Spleen (tissue), 7 donors: ENCODE results near the gene HJV.

- PRO-cap, 4 experiments, result no peak in any of the 4 experiments
- RAMPAGE, long total RNA, 4 experiments, result no peak in any of the 4 experiments
Observed at GRCh38 chr1:144443864-144444516, 17.5 kb downstream of the NBPF15 start.

DNA sequence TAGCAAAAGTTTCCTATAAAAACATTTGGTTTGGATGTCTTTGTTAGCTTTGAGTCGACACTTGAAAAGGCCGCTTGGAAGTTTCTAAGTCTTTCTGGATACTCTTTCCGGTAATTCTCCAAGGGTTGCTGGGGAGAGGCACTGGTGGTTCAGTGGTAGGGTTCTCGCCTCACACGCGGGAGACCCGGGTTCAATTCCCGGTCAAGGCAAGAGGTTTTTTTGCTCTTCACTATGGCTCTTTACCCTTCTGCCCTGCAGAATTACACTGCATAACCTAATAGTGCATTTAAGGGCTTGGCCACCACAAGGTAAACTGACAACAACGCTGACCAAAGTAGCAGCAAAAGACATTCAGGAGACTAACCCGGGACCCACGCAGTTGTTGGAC is 65.2 kb downstream of the FAM72D start:
- PRO-cap, 4 experiments, result no peak in any of the 4 experiments
- RAMPAGE, long total RNA, 4 experiments, result no peak in any of the 4 experiments

GRCh38 chr1:145777234-145777973 is 46.5 kb downstream of the RNF115 start:
- PRO-cap, 4 experiments, result no peak in any of the 4 experiments
- RAMPAGE, long total RNA, 4 experiments, result no peak in any of the 4 experiments

DNA sequence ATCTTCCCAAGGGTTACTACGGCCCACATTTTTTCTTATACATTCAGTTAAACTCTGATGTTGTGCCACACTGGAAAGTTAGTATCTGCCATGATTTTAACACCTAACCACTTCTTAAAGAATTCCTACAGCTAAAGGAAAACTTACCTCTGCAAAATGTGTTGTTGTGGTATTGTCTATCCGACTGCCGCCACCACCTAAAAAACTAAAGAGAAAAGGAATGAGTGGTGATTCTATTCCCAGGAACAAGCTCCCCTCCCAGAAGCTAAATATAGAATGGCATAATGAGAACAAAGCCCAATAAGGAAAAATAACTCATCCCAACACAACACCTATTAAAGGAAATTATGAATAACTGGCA is 39.5 kb downstream of the RNF115 start:
- PRO-cap, 4 experiments, result no peak in any of the 4 experiments
- RAMPAGE, long total RNA, 4 experiments, result no peak in any of the 4 experiments

- PRO-cap, 4 experiments, result no peak in any of the 4 experiments
- RAMPAGE, long total RNA, 4 experiments, result no peak in any of the 4 experiments
Observed at GRCh38 chr1:145784753-145784977, 39.2 kb downstream of the RNF115 start.

DNA sequence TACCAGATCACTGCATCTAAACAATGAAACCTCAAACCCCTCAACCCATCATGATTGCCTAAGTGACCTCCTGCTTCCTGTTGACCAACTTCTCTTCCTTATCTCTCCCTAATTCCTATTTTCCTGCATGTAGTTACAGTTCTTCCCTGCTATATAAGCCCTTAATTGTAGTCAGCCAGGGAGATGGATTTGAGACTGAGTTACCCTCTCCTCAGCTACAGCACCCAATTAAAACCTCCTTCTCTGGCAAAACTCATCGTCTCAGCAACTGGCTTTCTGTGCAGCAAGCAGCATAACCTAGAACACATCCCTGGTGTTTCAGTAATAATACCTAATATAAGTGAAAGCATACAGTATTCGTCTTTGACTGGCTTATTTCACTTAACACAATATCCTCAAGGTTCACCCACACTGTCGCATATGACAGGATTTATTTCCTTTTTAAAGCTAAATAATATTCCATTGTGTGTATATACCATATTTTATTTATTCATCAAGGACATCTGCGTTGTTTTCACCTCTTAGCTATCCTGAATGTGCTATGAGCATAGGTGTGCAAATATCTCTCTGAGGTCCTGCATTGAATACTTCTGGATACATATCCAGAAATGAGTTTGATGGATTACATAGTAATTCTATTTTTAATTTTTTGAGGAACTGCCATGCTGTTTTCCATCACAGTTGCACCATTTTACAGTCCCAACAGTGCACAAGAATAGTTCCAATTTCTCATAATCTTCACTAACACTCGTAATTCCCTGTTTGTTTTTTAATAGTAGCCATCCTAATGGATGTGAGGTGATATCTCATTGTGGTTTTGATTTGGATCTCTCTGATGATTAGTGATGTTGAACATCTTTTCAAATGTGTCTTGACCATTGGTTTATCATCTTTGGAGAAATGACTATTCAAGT is 26.6 kb downstream of the RNF115 start:
- PRO-cap, 4 experiments, result no peak in any of the 4 experiments
- RAMPAGE, long total RNA, 4 experiments, result start-site peak on the minus strand in 1 of 4 experiments, centred at position 445 of the sequence, 10 reads per replicate

DNA sequence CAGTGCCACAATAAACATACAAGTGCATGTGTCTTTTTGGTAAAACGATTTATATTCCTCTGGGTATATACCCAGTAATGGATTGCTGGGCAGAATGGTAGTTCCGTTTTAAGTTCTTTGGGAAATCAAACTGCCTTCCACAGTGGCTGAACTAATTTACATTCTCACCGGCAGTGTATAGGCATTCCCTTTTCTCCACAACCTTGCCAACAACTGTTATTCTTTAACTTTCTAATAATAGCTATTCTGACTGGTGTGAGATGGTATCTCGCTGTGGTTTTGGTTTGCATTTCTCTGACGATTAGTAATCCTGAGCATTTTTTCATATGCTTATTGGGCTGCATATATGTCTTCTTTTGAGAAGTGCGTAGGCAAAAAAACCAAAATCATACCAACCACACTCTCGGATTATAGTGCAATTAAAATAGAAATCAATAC is 5.8 kb downstream of the RNF115 start:
- PRO-cap, 4 experiments, result no peak in any of the 4 experiments
- RAMPAGE, long total RNA, 4 experiments, result no peak in any of the 4 experiments

DNA sequence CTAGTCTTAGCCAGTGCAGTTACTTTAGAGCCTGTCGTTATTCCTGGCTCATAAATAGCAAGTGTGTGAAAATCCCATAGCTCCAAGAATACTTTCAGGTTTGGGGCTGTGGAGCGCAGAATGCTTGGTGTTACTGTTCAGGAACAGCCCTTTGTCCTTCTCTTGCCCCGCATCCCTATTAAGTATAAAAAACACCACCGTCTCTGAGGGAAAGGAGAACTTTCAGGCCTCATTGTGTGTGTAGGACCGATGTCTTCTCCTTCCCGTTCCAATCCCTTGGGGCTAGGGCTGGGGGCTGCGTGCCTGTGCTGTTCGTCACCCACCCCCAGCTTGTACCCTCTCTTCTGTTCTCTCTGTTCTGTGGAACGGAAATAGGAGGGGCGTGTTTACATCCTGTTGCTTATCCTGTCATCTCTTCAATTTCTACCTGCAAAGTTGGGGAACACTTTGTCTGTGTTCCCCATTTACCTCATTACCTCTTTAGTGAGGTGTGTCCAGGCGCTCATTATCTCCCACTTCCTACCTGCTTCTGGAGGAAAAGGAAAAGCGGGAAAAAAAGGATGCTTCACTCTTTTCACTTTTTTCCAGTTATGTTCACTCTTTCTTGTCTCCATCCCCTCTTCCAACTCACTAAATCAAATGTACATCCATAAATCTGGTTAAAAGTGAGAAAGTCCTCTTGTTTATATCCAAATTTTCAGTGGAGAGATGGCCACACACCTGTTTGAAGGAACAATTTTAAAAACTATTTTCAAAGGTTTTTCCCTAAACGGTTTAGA is 812 bp upstream of the TXNIP start:
- PRO-cap, 4 experiments, result peak in 4 of 4 experiments; most common plus-strand start position 445 of the sequence (in 2); most common minus-strand start position 278 of the sequence (in 3)
- RAMPAGE, long total RNA, 4 experiments, result start-site peak on the plus strand in 1 of 4 experiments, centred at position 453 of the sequence, 15 reads per replicate; start-site peak on the minus strand in 2 of 4 experiments, centred at positions 266 to 287 of the sequence, 57 to 87 reads per replicate

GRCh38 chr1:146021576-146022228 is at the start of gene HJV:
Gene HJV (minus strand): TSS chr1:146021735.
- PRO-cap, 4 experiments, result no peak in any of the 4 experiments
- RAMPAGE, long total RNA, 4 experiments, result no peak in any of the 4 experiments

DNA sequence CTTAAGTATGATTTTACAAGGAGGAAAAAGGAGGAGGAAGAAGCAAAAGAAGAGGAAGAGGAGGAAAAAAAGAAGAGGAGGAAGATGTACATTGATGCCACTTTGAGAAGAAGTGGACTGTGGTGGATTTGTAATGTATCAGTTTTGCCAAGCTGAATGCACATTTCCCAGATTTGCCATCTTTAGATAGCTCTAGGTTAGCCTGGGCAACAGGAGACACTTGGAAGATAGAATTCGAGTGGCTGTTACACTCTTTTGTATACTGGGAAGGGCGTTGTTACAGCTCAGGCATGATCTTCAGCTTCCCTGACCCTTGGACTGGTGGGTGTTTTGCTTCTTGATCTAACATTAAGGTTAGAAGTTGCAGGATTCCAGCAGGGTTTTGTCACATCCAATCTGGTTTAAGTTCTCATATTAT is 28.9 kb upstream of the HJV start:
- PRO-cap, 4 experiments, result no peak in any of the 4 experiments
- RAMPAGE, long total RNA, 4 experiments, result no peak in any of the 4 experiments

DNA sequence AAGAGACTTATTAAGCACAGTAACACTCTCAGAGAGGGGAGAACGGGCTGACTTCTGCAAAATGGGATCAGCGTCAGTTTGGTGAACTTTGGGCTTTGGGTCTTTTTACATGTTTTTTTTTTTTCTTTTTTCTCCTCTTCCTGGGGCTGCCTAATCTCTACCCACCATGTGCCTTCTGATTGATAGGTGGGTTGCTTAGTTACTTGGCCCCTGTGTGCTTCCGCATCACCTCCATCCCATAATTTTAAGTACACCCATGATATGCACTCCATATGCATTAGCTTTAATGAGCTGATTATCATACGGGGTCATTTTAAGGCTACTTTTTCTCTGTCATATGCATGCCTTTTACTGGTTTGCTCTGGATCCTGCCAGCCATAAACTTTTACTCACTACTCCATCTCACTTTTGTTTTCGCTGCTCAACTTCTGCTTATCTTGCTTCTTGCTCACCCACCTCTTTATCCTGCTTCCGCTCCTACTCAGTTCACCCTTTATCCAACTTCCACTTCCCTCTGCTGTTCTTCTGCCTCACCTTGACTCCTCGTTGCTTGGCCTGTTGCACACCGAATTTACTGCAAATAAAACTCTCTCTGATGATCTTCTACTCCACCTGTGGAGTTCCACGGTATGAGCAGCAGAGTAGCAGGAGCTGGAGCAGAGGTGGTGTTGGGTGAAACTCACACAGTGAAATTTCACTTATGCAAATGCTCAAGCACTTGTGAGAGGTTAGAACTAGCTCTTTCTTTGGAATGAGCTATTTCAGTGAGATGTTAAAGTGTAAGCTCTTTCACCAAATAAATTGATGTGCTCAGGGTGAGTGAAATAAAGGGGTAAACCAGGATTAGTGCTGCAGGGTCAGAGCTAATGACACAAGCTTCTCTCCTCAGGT is 3.5 kb upstream of the NBPF12 start:
- PRO-cap, 4 experiments, result no peak in any of the 4 experiments
- RAMPAGE, long total RNA, 4 experiments, result no peak in any of the 4 experiments

DNA sequence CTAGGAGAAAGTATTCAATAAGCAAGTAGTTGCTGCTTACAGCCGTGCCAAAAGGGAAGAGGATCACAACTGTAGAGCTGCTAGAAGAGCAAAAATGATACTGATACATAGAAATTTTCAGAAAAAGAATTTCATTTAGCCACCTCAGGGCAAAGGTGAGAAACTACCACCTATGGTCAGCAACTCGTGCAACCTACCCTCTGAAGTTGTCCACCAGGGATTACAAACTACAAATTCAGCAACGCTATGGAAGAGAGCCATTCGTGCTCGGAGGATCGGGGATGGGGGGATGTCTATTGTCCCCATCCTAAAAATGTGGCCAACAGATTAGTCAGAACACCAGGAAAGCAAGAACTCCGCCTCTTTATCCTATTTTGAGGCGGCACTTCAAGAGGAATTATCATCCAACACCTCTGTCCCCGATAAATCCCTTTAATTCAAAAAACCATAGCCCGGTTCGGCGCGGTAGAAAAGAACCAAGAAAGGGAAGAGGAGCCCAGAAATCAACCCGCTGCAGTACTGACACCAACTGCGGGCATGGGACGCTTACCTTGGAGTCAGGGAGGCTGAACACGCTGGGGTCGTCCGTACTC is 735 bp downstream of the PRKAB2 start:
- PRO-cap, 4 experiments, result peak in 1 of 4 experiments; most common plus-strand start position 499 of the sequence (in 1); most common minus-strand start position 283 of the sequence (in 1)
- RAMPAGE, long total RNA, 4 experiments, result no peak in any of the 4 experiments

DNA sequence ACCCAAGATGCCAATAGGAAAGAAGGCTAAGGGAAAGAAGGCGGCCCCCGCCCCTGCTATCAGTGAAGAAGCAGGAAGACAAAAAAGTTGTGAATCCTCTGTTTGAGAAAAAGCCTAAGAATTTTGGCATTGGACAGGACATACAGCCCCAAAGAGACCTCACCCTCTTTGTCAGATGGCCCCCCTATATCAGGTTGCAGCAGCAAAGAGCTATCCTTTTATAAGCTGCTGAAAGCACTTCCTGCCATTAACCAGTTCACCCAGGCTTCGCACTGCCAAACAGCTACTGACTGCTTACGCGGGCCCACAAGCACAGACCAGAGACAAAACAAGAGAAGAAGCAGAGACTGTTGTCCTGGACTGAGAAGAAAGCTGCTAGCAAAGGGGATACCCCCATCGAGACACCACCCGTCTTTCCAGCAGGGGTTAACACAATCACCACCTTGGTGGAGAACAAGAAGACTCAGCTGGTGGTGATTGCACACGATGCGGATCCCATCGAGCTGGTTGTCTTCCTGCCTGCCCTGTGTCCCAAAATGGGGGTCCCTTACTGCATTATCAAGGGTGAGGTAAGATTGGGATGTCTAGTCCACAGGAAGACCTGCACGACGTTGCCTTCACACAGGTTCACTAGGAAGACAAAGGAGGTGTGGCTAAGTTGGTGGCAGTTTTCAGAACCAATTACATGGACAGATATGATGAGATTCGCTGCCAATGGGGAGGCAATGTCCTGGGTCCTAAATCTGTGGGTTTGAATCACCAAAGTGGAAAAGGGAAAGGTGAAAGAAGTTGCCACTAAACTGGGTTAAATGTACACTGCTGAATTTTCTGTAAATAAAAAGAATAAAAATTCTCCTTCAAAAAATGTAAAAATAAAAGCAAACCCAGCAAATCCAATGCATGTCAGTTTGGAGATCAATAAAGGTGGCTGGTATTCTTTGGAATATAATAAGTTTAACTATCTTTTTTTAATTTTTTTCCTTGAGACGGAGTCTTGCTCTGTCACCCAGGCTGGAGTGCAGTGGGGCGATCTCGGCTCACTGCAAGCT is 1.3 kb downstream of the FMO5 start:
- PRO-cap, 4 experiments, result no peak in any of the 4 experiments
- RAMPAGE, long total RNA, 4 experiments, result no peak in any of the 4 experiments

- PRO-cap, 4 experiments, result no peak in any of the 4 experiments
- RAMPAGE, long total RNA, 4 experiments, result no peak in any of the 4 experiments
Observed at GRCh38 chr1:147291824-147292390, 49.4 kb downstream of the CHD1L start.

DNA sequence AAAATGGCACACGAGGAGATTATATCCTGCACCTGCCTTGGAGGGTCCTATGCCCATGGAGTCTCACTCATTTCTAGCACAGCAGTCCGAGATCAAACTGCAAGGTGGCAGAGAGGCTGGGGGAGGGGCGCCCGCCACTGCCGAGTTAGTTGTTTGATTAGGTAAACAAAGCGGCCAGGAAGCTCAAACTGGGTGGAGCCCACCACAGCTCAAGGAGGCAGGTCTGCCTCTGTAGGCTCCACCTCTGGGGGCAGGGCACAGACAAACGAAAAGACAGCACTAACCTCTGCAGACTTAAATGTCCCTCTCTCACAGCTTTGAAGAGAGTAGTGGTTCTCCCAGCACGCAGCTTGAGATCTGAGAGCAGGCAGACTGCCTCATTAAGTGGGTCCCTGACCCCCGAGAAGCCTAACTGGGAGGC is 138.6 kb upstream of the BCL9 start:
- PRO-cap, 4 experiments, result no peak in any of the 4 experiments
- RAMPAGE, long total RNA, 4 experiments, result no peak in any of the 4 experiments

- PRO-cap, 4 experiments, result no peak in any of the 4 experiments
- RAMPAGE, long total RNA, 4 experiments, result no peak in any of the 4 experiments
Observed at GRCh38 chr1:147642944-147643558, 27.3 kb downstream of the ACP6 start.

GRCh38 chr1:147717649-147718289 is 42.6 kb downstream of the GJA5 start:
- PRO-cap, 4 experiments, result no peak in any of the 4 experiments
- RAMPAGE, long total RNA, 4 experiments, result no peak in any of the 4 experiments

GRCh38 chr1:147794441-147795031 is 34.1 kb upstream of the GJA5 start:
- PRO-cap, 4 experiments, result no peak in any of the 4 experiments
- RAMPAGE, long total RNA, 4 experiments, result no peak in any of the 4 experiments

- PRO-cap, 4 experiments, result no peak in any of the 4 experiments
- RAMPAGE, long total RNA, 4 experiments, result no peak in any of the 4 experiments
Observed at GRCh38 chr1:148139198-148139609, 12.9 kb downstream of the NBPF11 start.

DNA sequence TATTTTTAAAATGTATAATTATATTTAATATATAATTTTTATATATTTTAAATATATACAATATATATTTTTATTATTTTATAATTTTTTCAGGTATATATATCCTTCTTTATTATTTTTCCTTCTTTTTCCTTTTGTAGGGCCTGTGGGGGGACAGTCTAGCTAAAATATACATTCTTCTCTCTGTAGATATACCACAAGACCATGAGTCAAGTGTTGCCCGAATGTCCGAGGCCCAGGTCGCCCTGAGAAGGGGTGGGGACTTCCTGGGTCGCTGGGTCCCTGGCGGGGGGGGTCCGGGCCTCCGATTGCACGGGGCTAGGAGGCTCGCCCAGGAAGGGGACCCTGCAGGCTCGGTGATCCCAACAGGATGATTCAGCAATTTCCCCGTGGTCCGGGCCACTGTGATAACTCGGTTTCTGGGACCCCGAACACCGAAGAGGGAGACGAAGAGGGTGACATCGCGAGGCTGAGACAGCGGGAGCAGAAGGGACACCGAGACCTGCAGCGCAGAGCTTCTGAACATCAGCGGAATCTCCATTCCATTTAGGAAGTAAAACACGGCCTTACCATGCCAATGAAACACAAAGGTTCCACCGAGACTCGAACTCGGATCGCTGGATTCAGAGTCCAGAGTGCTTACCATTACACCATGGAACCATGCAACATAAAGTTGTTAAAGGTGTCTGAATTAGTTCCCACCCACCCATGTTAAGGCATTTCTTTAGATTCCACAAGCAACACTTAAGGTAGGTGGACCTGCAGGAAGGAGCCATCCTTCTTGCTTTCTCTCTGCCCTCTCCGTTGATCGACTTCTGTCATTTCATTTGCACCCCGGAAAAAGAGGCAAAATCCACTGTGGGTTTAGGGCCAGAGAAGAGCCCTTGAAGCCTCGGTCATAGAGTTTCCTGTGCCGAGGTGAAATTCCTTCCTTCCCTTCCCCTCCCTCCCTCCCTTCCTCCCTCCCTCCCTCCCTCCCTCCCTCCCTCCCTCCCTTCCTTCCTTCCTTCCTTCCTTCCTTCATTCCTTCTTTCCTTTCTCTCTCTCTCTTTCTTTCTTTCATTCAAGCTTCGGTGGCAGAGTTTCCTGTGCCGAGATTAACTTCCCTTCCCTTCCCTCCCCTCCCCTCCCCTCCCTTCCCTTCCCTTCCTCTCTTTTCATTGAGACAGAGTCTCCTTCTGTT is 112.8 kb upstream of the NBPF11 start:
- PRO-cap, 4 experiments, result no peak in any of the 4 experiments
- RAMPAGE, long total RNA, 4 experiments, result no peak in any of the 4 experiments